Monocyte (primary cell): Measurements from ENCODE around the genes ZNHIT6 and ODF2L.

DNA sequence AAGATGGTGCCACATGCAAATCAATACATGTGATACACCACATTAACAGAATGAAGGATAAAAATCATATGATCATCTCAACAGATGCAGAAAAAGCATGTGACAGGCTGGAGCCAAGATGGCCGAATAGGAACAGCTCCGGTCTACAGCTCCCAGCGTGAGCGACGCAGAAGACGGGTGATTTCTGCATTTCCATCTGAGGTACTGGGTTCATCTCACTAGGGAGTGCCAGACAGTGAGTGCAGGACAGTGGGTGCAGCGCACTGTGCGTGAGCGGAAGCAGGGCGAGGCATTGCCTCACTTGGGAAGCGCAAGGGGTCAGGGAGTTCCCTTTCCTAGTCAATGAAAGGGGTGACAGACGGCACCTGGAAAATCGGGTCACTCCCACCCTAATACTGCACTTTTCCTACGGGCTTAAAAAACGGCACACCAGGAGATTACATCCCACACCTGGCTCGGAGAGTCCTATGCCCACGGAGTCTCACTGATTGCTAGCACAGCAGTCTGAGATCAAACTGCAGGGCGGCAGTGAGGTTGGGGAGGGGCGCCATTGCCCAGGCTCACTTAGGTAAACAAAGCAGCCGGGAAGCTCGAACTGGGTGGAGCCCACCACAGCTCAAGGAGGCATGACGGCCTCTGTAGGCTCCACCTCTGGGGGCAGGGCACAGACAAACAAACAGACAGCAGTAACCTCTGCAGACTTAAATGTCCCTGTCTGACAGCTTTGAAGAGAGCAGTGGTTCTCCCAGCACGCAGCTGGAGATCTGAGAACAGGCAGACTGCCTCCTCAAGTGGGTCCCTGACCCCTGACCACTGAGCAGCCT lies 61.4 kb downstream of the CCN1 start:
- PRO-cap, 2 experiments: no peak in any of the 2 experiments

GRCh38 chr1:85707503-85708892 lies at the start of gene ZNHIT6:
ZNHIT6 (minus strand) TSS chr1:85708433.
- PRO-cap, 2 experiments: peak in 2 of 2 experiments; most common plus-strand start chr1:85708550 (in 2); most common minus-strand start chr1:85708415 (in 2)

- PRO-cap, 2 experiments: peak in 2 of 2 experiments; most common plus-strand start chr1:86396573 (in 2); most common minus-strand start chr1:86396283 (in 2)
Measured at GRCh38 chr1:86395692-86396818, at the start of gene ODF2L. ODF2L (minus strand) TSS chr1:86396323.

- PRO-cap, 2 experiments: no peak in any of the 2 experiments
Measured at GRCh38 chr1:86500743-86501471, 32.2 kb downstream of the CLCA1 start.

GRCh38 chr1:86502076-86502611 lies 33.4 kb downstream of the CLCA1 start:
- PRO-cap, 2 experiments: no peak in any of the 2 experiments

DNA sequence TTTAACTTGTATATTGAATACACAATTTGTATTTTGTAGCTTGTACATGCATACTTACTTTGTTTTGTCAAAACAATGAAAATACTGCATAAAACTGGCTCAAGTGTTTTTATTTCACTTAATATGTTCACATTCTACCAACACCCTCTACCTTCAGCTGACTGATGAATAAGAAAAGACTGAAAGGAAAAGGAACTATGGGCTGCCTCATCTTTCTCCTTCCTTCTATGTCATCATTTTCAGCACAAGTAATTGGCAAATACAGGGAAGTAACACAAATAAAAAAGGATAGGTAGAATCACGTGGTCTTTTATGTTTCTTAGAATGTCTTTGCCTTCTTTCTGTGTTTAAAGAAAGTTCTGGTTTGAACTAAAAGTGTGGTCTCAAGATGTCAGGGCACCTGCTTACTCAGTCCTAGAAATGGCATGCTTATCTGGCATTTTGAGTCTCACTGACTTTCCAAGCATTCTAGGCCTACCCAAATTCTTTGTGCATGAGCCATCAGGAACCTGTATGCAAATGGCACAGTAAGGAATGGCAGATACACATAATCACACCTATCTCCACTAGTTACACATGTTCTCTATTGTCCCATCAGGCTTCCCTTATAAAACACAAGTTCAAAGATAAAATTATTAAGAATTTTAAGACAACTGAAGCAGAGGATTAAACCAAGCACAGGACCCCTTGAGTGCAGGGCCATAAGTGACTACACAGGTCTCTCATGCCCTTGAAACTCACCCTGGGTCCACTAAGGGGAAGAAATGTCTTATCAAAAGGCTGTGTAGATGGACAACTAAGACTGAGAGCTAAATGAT lies 29.6 kb upstream of the CLCA4 start:
- PRO-cap, 2 experiments: no peak in any of the 2 experiments

- PRO-cap, 2 experiments: no peak in any of the 2 experiments
Measured at GRCh38 chr1:86703594-86703953, 802 bp upstream of the SH3GLB1 start.

- PRO-cap, 2 experiments: peak in 1 of 2 experiments; most common plus-strand start chr1:86788606 (in 1)
Measured at GRCh38 chr1:86788191-86788873, 84.0 kb downstream of the SH3GLB1 start.

DNA sequence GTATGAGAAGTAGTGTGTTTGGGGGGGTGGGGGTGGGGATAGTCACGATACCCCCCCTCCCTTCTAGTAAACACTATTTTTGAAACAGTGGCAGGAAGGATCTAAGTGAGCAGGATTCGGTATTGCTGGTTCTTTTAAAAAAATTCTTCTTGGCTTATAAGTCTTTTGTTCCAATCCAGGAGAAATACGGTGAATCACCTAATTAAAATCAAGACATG lies 805 bp downstream of the LMO4 start:
- PRO-cap, 2 experiments: no peak in any of the 2 experiments

GRCh38 chr1:87344849-87345750 lies 16.4 kb downstream of the LMO4 start:
- PRO-cap, 2 experiments: no peak in any of the 2 experiments

DNA sequence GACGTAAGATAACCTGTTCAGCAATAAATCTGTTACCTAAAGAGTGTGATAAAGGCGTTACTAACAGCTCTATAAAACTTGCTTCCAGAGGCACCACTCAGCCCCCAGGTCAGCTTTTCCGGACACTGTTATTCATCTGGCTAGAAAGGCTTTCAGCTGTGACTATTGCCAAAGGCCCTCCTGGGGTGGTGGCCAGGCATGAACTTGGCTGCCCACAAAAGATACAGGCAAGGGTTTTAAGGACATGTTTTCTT lies 639.4 kb downstream of the LMO4 start:
- PRO-cap, 2 experiments: no peak in any of the 2 experiments

DNA sequence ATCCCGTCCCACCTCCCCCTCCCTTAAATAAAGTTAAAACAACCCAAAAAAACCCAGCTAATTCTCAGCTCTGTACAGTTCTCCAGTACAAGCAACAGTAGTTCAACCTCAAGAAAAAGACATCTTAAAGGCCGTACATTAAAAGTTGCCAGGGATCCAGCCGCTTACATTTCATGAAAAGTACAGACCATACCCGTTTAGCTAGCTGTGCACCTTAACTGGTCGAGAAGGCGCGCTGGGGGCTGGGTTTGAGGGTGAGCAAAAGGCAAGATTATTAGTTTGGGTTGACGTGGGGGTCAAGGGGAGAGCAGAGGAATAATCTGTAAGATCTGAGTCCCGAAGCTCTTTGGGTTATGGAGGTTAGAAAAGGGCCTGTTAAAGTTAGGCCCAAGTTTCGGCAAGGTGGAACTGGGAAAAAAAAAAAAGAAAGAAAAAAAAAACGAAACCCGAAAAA lies 574 bp upstream of the PKN2 start:
- PRO-cap, 2 experiments: no peak in any of the 2 experiments

DNA sequence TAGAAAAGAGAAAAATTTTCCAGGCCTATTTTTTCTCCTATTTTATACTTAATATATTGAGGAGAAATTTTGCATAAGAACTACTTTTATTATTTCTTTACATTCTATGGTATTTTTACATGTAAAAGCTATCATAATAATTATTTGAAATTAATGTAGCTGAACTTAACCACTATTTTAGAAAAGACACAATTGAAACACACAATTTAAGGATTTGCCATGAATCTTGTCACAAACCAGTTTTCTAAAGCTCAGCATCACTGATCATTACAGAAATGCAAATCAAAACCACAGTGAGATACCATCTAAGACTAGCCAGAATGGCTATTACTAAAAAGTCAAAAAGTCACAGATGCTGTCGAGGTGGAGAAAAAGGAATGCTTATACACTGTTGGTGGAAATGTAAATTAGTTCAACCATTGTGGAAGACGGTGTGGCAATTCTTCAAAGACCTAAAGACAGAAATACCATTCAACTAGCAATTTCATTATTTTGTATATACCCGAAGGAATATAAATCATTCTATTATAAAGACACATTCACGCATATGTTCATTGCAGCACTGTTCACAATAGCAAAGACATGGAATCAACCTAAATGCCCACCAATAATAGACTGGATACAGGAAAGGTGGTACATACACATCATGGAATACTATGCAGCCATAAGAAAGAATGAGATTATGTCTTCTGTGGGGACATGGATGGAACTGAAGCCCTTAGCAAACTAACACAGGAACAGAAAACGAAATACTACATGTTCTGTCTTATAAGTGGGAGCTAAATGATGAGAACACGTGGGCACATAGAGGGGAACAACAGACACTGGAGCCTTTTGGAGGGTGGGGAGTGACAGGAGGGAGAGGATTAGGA lies 26.5 kb downstream of the PKN2 start:
- PRO-cap, 2 experiments: peak in 1 of 2 experiments; most common plus-strand start position 355 of the sequence (in 1)

GRCh38 chr1:88773950-88774651 lies 90.0 kb downstream of the PKN2 start:
- PRO-cap, 2 experiments: no peak in any of the 2 experiments

GRCh38 chr1:89049831-89050726 lies 14.9 kb downstream of the GBP1 start:
- PRO-cap, 2 experiments: no peak in any of the 2 experiments

DNA sequence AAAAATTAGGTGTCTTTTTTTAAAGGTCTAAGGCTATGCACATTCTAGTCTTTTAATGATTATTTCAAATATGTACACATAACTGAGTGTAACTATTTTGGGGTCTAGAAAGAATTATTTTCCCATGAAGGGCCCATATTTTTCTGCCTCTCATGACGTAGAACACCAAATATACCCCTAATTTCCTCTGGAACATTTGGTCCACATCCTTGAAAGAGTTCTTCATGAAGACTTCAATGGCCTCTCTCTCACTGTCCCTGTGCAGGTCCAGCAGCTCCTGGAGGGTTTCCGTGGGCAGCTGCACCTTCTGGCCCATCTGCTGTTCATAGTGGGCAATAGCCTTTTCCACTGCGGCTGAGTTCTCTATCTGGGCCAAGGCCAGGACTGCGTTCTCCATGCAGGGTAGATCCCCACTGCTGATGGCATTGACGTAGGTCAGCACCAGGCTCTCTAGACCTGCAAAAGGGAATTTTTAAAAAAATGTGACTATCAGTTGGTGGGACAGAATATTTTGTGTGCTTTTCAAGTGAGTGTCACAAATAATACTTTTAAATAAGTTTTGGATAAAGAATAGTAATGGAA lies 12.0 kb downstream of the GBP2 start:
- PRO-cap, 2 experiments: peak in 1 of 2 experiments; most common minus-strand start position 359 of the sequence (in 1)

GRCh38 chr1:89115076-89115478 lies 10.8 kb downstream of the GBP2 start:
- PRO-cap, 2 experiments: peak in 1 of 2 experiments; most common minus-strand start chr1:89115367 (in 1)

DNA sequence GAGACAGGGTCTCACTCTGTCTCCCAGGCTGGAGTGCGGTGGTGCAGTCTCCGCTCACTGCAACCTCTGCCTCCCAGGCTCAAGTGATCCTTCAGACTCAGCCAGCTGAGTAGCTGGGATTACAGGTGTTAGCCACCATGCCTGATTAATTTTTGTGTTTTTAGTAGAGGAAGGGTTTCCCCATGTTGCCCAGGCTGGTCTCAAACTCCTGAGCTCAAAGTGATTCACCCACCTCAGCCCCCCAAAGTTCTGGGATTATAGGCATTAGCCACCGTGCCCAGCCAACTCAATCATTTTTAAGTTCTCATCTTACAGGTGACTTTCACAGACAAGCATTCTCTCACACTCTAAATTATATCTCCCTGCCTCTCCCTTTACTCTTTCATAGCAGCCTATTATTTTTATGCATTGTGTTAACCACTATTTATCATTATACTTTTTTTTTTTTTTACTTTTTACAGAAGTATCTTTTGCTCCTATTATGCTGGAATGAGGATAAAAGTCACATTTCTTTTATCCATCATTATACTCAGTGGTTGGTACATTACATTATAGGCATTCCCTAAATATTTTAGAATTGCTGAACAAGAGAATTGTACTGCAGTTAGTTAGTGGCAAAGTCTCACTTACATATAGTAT lies 9.8 kb downstream of the GBP2 start:
- PRO-cap, 2 experiments: no peak in any of the 2 experiments

DNA sequence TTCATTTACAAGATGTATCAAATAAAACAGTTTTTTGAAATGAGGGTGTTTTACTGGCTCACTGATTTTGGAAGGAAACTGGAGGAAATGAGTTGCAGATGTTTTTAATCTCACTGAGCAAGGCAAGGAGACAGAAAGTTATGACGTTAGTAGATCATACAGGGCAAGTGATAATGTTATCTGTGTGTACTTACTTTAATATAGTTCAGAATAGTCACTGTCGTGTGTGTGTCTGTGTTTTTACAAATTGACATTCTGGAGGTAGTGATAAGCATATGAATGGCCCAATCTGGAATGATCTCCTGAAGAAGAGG lies 1.9 kb upstream of the GBP4 start:
- PRO-cap, 2 experiments: no peak in any of the 2 experiments

- PRO-cap, 2 experiments: no peak in any of the 2 experiments
Measured at GRCh38 chr1:89582568-89583164, 50.3 kb upstream of the LRRC8C start.